Melanocyte of skin (primary cell): ENCODE measurements around a stretch of chr1.

DNA sequence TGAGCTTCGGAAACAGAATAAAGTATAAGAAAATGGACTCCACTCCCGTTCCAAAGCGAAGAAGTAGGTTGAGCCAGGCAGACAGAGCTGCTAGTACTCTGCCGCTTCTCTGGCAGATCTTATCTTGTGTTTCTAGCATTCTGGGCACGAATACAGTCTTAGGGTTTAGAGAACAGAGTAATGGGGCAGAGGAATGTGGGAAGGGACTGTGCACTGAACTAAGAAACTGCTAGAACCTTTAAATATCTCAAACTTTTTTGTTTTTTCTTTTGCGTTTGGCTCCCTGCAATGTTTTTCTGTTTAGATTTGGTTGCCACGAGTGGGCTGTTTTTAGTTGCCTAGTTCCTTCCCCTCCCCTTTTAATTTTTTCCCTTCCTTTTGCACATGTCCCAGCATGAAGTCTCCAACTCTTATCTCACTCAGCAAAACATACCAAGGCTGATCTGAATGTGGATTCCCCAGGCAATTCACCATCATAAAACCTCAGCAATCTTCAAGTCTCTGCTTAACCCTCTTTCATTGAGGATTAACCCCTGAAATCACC, 3.1 kb upstream of the ATF3 start:
- CAGE, long polyA plus RNA, 2 experiments, result no peak in any of the 2 experiments

GRCh38 chr1:212617900-212618282, 6.4 kb upstream of the GARIN4 start:
- CAGE, long polyA plus RNA, 2 experiments, result no peak in any of the 2 experiments

DNA sequence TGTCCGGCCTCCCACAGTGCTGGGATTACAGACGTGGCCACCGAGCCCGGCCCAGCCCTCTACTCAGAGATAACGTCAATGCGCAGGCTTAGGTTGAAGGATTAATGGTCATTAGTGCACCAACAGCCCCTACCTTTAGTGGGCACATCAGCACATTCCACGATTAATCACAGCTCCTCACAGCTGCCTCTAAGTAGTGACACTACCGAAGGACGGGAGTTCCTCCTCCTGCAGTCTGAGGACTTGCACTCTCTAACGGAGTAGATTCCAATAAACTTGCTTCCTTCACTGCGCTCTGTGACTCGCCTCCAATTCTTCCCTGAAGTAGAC, 477 bp upstream of the FLVCR1 start:
- CAGE, long polyA plus RNA, 2 experiments, result no peak in any of the 2 experiments

DNA sequence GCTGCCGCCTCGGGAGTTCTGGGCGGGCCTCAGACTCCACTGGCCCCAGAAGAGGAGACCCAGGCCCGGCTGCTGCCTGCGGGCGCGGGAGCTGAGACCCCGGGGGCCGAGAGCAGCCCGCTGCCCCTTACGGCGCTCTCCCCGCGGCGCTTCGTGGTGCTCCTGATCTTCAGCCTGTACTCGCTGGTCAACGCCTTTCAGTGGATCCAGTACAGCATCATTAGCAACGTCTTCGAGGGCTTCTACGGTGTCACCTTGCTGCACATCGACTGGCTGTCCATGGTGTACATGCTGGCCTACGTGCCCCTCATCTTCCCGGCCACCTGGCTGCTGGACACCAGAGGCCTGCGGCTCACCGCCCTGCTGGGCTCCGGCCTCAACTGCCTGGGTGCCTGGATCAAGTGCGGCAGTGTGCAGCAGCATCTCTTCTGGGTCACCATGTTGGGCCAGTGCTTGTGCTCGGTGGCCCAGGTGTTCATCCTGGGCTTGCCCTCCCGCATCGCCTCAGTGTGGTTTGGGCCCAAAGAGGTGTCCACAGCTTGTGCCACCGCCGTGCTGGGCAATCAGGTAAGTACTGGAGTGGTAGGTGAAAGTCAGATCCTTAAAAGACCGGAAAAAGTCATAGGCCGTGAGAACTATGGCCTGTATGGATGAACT, 677 bp downstream of the FLVCR1 start:
- CAGE, long polyA plus RNA, 2 experiments, result no peak in any of the 2 experiments

GRCh38 chr1:213163481-213163680, 112.3 kb downstream of the RPS6KC1 start:
- CAGE, long polyA plus RNA, 2 experiments, result no peak in any of the 2 experiments

DNA sequence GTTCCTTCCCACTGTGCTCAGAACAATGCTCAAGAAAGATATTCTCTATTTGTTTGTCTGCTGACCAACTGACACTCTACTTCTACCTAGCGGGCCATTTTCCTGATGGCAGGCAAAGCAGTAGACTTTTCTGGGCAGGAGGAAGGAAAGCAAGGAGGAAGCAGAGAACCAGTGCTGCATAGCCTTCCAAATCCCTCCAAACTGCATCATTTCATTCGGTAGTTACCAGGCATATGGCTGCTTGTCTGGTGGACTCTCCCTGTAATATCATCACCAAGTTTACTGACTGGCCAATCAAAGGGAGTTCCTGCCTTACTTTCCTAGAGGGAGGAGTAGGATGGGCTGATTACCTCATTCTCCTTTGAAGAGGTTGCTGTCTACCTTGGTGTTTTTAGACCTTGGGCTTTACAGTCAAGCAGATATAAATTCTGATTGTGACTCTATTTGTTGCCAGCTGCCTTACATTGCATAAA, 297.5 kb upstream of the PROX1 start:
- CAGE, long polyA plus RNA, 2 experiments, result no peak in any of the 2 experiments

DNA sequence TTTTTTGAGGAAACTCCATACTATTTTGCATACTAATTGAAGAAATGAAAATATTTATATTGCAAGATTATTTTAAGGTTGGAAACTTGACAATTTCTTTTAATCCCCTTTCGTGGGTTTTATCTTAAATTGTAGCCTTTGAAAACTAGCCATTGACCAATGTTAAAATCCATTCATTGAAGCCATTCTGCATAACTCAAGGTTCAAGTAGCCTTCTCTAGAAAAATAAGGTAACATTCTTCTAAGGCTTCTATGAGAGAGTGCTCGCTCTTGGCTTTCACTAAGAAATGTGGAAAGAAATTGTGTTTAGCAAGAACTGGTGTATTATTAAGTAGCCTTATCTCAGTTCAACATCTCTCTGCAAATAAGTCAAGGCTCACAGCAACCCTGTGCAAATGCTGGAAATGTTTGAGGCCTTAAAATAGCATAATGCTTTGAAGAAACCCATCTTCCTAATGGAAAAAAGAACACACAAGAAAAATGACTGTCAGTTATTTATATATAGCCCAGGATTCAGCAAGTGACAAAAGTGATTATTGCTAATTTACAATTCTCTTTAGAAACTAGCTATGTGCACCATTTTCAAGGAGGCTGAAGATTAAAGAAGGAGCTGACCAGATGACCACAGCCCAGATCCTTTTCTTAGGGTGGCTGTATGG, 254.1 kb upstream of the PROX1 start:
- CAGE, long polyA plus RNA, 2 experiments, result no peak in any of the 2 experiments

GRCh38 chr1:213958314-213958832, 29.4 kb upstream of the PROX1 start:
- CAGE, long polyA plus RNA, 2 experiments, result no peak in any of the 2 experiments

GRCh38 chr1:213975710-213976151, 12.0 kb upstream of the PROX1 start:
- CAGE, long polyA plus RNA, 2 experiments, result no peak in any of the 2 experiments

GRCh38 chr1:213976989-213977365, 10.8 kb upstream of the PROX1 start:
- CAGE, long polyA plus RNA, 2 experiments, result no peak in any of the 2 experiments

- CAGE, long polyA plus RNA, 2 experiments, result no peak in any of the 2 experiments
These were observed 6.5 kb upstream of the PROX1 start for GRCh38 chr1:213981208-213981746.

- CAGE, long polyA plus RNA, 2 experiments, result no peak in any of the 2 experiments
These were observed 3.4 kb upstream of the PROX1 start for GRCh38 chr1:213984268-213984911.

GRCh38 chr1:213993846-213994508, 6.2 kb downstream of the PROX1 start:
- CAGE, long polyA plus RNA, 2 experiments, result no peak in any of the 2 experiments

DNA sequence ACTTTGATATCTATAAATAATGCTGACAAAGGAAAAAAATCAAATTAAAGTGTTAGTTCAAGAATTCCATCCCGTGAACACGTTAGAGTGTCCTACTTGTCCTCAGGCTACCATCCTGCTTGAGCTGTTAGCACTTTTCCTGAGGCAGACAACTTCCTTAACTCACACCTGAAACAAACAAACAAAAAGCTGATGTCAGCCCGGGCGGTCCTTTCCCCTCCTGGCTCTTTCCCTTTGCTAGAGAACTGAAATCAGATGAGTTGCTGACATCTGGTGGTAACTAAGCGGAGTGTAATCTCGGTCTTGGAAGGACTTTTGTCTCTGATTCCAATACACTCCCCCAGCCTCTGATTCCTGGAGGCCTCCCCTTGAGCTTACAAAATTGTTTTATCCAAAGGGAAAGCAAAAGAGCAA, 135.3 kb downstream of the PROX1 start:
- CAGE, long polyA plus RNA, 2 experiments, result no peak in any of the 2 experiments

- CAGE, long polyA plus RNA, 2 experiments, result no peak in any of the 2 experiments
These were observed 38.0 kb downstream of the SMYD2 start for GRCh38 chr1:214318814-214319481.

DNA sequence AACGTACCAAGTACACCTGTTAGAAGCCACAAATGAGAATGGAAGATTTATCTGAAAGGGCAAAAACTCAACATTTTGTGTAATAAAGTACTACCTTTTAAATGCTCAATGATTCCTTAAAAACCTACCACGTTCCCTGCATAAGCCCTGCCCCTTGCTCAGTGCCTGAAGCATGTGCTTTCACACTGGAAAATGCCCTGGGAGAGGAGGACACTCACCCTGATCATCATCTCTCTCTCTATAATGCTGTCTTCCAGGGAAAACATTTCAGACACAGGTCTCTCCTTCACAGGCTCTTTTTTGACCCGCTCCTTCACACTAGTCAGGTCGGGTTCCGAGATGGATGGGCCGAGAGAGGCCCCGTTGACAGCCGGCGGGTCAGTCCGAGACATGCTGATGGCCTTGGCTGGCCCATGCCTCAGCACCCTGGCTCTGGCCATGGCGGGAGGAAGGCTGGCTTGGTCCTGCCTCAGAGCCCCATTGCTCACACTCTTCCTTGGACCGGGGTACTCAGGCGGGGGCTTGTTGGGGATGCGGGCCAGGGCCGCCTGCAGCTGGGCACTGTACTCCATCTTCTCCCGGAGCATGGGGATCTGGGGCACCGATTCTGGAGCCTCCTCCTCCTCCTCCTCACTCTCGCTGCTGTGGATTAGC, 102.3 kb downstream of the SMYD2 start:
- CAGE, long polyA plus RNA, 2 experiments, result no peak in any of the 2 experiments

DNA sequence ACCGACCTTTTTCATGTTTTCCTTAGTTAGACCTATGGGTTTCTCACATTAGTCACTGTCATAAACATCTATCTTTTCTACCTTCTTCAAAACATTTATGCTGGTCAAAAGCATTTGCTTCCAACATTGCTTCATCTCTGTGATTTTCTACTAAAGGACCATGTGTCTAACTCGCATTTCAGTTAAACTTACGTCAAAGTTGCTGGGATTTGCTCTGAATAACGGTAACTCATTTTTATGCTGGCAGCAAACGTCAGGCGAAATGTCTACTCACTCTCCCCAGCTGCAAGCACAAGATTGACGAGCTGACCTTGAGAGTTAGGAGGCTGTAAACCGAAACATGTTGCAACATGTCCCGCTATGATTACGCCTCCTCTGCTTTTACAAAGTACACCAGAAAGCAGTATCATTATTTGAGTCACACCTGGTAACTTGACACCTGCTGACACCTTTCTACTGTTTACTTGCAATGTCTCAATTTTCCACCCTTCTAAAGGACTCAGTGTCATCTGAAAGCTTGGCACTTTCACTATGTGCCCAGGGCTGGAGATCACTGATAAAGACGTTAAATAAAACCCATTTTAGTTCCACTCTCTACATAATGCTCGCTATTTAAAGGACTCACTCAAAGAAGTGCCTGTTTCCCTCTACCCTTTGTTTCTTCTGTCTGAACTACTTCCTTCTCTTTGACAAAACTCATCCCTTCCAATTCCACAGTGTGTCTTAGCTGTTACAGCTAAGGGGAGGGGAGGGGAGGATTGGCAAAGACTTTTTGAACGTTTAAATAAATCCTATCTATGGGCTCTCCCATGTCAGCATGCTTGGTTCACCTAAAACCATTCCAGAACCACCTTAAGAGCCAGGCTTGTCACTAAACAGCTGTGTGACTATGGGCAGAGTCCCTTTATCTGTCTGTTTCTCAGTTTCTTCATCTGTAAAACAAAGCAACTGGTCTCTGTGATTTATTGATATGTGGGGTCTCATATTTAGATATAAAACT, 111.8 kb downstream of the PTPN14 start:
- CAGE, long polyA plus RNA, 2 experiments, result no peak in any of the 2 experiments

GRCh38 chr1:214464172-214464985, 87.0 kb downstream of the PTPN14 start:
- CAGE, long polyA plus RNA, 2 experiments, result no peak in any of the 2 experiments

DNA sequence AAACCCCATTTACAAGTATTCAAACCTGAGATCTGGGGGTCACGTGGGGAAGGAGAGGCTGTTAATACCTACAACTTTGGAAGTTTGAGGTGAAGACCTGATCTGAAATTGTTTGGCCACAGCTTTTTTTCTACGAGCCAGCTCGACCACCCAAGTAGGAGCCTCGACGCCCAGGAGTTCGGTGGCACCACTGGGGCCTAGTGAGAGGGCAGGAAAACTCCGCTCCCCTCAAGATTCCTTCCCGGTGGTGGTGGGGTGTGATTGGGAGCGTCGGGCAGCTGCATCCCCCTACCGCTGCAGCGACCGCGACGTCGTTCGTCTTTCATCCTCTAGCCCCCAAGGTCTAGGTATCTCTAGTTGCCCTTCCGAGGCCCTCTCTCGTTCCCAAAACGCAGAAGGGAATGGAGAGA, 903 bp downstream of the PTPN14 start:
- CAGE, long polyA plus RNA, 2 experiments, result no peak in any of the 2 experiments

DNA sequence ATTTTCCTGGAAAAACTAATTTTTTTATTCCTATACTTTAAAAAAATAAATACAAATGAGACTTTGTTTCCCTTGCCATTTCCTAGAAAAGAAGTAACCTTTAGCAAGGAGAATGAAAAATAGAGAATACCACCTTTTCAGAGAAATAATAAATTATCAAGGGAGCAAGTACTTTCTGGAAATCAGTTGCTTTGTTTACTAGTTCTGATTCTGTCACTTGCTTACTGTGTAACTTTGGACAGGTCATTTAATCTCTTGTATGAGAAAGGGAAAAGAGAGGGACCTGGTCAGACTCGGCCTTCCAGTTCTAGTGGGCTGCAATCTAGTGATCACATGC, 34.1 kb downstream of the KCTD3 start:
- CAGE, long polyA plus RNA, 2 experiments, result no peak in any of the 2 experiments